ENCODE measurements around the genes PPID and FSTL5.

DNA sequence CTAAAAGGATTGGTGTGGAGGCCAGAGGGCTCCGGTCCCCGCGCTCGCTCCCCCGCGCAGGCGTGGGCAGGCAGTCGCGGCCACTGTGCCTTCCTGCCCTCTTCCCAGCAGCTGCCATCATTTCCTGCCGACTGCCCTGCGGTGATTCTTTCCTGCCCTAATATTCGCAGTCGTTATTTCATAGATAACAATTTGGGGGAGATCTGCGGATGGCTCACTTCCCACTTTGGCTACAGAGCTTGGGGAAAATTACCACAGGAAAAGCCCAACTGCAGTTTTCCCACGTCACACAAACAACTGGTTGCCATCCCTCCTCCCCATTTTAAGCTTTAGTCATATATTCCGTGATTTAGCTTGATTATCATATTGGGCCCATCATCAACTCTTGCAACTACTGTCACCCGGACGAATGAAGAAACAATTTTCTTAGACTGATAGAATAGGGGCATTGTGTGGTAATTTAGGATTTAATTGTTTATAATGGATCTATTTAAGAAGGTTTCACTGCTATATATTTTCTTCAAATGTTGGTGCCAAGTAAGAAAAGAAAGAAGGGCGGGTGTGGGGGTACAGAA lies 2.4 kb downstream of the GRIA2 start:
- RRBS, result 48% methylated on average over 1 of the region's 19 CpGs

DNA sequence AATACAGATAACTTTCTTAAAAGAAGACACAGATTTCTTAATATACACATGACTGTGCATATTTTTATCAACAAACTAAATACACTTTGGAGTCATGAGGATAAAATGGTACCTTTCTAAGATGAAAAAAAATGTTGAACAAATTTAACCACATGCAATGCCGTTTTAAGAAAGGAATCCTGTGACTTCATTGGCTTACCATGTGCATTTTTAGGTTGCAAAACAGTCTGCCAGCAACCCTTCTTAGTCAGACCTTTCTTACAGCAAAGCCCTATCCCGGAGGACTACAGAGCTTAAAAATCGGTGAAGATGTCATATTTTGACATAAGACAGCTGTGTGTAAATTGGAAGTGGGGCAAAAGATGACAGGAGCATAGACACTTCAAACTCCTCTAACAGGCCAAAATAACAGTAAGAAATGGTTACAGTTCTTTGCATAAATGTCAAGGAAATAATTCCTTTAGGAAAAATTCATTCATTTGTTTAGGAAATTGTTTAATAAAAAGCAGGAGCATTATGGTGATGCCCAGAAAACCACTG lies 51.6 kb downstream of the GASK1B start:
- RRBS, result no CpG with 5 or more reads among the region's 3 CpGs

GRCh38 chr4:158125200-158126402 lies 47.2 kb downstream of the GASK1B start:
- RRBS, result no CpG with 5 or more reads among the region's 7 CpGs

DNA sequence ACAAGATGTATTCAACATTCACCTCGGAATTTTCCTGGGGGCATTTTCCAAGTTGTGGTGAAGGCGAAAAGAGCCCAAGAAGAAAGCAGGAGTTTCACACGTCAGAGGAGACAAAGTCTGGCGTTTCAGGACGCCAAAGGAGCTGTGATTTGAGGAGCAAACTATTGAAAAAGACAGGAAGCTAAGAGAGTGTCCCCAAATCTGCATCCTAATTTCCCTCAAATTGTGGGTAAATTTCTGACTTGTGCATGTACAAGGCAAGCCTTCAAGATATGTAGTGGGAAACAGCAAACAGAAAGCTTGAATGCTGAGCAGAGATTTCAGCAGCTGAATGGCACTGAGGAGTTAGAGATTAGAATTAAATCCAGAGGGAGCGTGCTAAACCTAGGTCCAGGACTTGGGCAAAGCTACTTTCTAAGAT lies 9.2 kb upstream of the GASK1B start:
- RRBS, result no CpG with 5 or more reads among the region's 6 CpGs

DNA sequence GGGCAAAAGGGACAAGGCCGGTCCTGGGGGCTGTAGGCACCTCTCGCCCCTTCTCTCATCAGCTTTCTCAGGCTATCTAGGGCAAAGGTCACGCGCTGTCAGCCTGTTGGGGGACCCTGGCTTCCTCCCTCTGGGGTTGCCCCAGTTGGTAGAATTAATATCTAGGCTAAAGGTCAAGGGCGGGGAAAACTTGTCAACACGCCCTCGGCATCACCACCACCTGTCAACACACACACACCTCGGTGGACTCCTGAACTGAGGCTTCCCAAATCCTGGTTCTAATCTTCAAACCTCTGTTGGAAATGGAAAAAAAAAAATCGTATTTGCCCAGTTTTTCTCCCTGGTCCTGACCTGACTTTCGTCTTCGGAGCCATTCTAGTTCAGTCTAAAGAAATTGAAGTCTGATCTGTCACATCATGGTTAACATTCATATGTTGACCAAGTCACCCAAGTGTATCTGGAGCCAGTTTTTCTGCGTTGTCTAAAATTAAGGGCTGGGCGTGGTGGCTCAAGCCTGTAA lies 494 bp downstream of the ETFDH start:
- RRBS, result no CpG with 5 or more reads among the region's 13 CpGs

- RRBS, result no CpG with 5 or more reads among the region's 12 CpGs
These were observed 907 bp downstream of the PPID start for GRCh38 chr4:158722233-158722745.

DNA sequence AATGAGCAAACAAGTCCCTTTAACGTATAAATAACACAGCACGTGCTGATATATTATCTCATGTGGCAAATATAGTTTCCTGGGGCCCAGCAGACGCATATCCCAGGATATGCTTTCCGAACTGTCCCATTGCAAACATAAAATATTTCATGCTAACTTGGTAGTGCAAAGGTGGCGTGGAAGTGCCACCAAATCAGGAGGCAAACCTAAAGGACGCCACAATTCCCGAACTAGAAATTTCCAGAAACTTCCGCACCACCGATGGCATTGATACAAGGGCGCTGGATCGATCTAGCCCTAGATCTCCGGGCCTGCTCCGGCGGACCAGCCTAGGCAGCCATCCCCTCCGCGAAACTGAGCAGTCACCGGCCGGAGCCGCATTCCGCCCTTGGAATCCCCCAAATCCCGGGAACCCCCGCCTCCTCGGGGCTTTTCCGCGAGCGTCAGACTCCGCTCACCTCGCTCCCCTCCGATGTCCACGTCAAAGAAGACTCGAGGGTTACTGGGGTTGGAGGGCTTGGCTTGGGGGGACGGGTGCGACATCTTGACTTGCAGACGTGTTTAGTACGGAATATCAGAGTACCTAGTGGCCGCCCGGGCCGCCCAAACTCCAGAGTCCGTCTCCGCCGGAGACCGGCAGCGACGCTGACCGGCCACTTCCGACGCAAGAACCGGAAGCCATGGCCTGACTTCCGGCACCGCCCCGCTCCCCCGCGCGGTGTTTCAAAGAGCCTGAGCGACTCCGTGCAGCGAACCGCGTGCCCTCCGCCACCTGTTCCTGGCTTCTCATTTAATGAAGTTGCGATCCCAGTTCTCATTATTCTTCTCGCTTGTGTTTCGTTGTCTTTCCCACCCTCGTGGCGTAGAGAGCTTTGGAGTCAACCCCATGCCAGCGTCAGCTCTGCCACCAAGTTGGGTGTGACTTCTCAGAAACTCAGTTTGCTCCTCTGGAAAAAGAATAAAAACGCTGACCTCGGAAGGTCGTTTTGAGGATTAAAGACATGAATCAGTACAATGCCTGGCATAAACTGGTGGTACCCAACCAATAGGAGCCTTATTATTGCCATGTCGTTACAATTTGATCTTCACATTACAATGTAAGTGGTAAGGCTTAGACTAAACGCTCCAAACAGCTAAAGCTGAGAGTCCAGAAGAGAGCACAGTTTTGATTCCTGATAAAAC lies at the start of gene PPID:
Gene PPID (minus strand): TSS at position 651 of the 1,182 bp plus-strand sequence.
- RRBS, result 1% methylated on average over 7 of the region's 71 CpGs

DNA sequence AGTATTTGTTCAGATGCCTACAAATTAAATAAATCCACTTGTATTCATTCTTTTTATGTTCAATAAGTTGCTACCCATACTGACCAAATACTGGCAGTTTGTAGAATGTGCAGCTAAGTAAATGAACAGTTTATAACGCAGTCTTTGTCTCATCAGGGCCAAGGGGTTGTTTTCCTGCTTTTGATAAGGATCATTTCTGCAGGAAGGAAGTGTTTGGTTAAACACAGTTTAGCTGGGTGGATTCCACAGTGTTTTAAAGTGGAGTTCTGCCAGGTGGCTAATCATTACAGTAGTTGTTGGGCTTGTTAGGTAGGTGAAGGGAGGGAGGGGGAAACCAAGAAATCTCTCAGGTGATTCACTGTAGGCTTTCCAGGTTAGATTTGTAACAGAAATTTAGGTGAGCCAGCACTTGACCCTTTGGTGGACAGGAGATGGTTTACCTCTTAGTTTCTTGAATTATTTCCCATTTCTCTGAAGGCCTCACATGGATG lies 58.0 kb downstream of the FNIP2 start:
- RRBS, result no CpG with 5 or more reads among the region's 1 CpG

GRCh38 chr4:159042123-159042611 lies 7.1 kb upstream of the C4orf45 start:
- RRBS, result no CpG with 5 or more reads among the region's 5 CpGs

DNA sequence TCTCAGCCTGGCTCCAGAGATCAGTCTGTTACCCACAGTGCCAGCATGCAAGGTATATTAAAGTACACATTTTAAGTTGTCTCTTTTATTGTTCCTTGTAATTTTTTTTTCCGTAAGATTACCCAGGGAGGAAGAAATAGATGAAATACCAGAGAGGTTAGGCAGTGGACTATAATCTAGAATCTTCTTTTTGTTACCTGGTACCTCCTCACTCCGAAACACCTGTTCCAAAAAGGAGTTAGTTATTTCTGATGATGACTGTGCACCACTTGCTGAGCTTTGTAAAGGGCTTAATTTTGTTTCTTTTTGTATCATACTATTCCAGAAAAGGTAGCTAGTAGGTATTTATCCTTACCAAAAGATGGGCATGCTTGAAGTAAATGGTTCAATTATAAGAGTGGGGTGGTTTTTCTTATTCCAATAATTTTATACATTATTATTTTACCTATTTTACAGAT lies 59.9 kb downstream of the RAPGEF2 start:
- RRBS, result no CpG with 5 or more reads among the region's 2 CpGs

DNA sequence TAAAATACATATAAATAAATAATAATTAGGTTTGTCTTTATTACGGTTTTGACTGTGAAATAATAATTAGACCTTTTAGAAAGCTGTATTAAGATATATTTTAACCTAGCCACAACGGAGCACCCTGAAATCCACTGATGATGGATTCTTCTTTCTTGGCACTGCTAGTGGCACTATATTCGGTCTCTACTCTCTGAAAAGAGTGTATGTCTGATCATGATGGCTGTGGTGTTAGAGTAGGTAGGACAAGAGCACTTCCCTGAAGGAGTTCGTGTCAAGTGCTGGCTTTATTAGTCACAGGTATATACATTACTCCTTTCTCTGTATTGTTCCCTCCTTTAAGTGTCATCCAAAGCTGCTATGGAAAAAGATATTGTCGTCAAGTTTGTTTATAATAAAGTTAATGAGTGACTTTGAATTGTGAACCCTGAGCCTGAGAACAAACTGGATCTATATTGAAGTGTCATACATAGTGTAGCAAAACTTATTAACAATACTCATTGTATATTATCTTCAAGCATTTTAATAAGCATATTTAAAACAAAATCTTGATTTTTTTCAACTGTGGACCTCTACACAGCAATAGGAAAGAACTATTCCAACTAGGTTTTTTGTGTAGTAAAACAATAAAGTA lies 177.5 kb downstream of the RAPGEF2 start:
- RRBS, result no CpG with 5 or more reads among the region's 5 CpGs

DNA sequence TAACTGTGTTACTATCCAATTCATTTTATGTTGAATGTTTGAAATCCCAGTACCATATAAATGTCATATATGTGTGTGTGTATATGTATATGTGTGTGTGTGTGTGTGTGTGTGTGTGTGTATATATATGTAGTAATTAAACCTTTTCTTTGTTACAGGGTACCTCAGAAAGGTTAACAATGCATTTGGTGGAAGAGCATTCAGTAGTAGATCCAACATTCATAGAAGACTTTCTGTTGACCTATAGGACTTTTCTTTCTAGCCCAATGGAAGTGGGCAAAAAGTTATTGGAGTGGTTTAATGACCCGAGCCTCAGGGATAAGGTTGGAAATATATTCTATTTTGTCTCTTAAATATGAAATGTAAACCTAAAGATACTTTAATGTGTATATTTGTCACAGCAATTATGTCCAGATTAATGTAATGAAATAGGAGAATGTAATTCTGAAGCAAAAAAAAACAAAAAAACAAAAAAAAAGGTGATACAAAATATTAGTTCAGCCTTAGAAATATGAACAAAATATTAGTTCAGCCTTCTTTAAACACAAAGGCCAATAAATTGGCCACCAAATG lies 227.4 kb downstream of the RAPGEF2 start:
- RRBS, result no CpG with 5 or more reads among the region's 1 CpG

DNA sequence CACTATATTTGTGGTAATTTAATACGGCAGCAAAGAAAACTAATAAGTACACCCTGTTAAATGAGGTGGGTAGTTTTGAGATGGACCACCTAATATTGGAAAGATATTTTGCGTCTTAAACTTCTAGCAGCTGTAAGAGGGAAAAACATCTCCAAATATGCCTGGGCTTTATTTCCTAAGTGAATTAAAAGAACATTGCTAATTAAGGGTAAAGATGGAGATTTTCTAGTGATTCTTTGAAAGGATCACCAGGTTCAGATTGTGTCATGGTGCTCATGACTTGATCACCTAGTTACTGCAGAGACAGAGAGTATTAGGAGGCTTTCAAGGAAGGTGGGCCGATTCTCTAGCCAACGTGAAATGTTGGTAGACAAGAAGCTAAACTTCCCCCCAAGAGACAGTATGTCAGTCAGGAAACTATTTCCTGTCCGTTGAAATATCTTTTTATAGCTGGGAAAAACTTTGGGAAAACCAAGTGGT lies 295.1 kb downstream of the RAPGEF2 start:
- RRBS, result no CpG with 5 or more reads among the region's 5 CpGs

DNA sequence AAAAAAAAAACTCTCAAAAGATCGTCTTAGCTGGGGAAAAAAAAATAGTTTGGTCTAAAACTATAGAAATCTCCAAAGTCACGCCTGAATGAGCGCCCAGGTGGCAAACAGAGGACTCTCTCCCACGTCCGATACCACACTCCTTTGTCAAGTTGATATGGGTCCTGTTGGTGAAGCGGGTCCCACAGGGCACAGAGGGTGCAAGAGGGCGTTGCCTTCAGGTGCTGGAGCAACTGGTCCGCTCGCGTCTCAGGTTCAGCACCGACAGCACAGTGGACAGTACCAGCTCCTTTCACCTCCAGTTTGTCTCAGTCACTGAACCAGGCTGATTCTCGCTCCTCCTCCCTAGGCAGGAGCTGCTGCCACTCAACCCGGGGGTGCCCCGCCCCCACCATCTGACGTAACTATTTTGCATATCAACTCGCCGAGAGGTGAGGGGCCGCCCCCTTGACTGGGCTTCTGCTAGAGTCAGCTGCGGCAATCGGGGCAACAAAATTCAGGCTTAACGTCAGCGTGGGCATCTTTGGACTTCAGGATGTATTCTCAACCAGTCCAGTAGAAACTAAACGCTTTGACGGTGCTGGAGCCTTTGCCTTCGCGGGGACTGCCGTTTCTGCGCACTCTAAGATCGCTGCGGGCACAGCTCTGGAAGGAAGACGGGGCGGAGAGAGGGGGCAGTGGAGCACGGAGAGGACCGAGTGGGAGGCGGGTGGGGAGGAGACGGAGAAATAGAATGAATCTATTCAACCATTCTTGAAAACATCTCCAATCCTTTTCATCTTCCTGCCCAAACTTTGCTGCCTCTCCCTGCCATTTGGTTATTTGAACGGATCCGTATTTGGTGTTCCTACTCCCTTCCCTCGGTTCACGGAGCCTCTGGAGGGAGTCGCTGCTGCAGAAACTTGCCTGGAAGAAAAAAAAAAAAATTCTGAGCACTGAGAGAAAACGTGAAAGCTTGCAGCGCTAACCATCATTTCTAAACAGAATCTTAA lies at the start of gene FSTL5:
Gene FSTL5 (minus strand): TSS at position 317 of the 992 bp plus-strand sequence.
- RRBS, result no CpG with 5 or more reads among the region's 43 CpGs

GRCh38 chr4:163343469-163343814 lies 250 bp upstream of the NPY5R start:
- RRBS, result 11% methylated on average over 14 of the region's 17 CpGs

GRCh38 chr4:163666972-163667376 lies 172.5 kb downstream of the TMA16 start:
- RRBS, result no CpG with 5 or more reads among the region's 2 CpGs

GRCh38 chr4:165208332-165208682 lies 946 bp downstream of the KLHL2 start:
- RRBS, result no CpG with 5 or more reads among the region's 10 CpGs

DNA sequence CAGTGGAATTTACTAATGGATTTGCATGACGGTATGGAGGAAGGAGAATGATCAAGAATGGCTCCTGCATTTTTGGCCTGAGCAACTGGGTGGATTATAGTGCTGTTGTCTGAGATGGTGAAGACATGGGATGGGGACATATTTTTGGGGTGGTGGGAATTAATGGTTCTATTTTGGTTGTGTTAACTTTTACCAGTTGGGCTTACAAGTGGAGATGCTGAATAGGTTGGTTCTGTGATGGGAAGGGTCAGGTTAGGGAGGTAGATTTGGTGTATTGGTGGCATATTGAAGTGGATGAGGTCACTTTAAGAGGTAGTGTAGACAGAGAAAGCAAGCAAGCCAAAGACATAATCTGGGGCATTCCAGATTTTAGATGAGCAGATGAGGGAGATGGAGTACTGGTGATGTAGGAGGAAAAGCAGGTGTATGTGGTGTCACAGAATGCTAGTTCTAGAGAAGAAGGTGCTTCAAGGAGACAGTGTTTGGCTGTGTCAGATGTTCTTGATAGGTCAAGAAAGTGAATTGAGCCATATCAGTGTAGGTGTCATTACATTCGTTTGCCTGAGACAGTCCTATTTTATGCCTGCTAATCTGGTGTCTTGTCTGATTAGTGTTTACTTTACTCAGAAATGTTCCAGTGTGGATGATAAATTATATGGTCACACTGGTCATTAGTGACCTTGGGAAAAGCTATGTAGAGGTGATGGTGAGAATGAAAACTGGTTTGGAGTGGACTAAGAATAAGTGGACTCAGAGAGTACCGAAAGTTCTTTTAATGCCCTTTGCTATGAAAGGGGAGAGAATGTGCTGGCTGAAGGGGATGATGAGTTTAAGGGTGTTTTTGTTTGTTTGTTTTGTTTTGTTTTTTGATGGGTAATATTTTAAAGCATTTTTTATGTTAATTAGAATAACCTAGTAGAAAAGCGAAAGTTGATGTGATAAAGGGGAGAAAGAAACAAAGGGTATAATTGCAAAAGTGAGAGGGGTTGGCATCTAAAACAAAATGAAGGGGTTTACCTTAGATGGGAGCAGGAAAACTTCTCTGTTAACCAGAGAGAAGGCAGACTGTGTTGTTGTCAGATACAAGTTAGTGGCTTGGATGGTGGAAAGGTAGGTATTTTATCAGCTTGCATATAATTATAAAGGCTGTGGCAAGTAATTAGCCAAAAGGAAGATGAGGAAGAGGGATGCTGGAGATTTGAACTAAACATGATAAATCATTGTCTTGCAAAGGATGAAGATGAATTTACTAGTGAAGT lies 32.5 kb downstream of the GK3 start:
- RRBS, result no CpG with 5 or more reads among the region's 4 CpGs

DNA sequence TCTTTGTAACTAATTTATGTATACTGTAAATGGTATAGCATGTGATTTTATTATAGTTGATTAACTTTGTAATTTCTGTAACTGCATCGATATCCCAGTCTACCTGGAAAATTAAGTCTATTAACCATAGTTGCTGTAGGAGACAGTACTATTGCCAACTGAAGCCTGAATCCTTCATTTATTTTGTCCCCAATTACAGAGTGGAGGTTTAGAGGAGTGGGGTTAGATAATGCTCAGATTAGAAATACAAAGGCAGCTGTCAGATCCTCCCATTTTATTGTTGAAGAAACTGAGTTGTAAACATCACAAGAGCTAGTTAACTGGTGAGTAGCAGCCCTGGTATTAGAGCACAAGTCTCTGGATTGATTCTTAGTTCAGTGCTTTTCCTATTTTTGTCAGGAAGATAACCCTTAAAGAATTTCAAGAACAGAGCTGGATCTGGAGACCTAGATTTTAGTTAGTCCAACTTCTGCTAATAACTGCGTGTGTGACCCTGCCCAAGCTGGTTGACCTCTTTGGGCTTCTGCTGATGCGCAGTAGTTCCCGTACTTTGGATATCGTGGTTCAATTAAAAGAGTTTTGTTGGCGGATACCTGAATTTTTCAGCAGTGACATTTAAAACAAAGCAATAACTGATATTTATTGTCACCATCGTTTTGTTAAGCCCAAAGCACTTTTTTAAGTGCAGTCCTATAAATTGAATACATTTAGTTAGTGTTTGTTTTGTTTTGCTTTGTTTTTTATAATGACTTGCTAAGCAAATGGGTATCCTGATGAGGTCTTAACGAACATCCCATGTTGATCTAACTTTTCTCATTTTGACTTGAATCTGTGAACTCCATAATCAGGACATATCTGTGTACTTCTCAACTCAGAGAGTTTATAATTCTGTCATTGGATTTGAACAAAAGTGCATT lies 9.2 kb downstream of the MSMO1 start:
- RRBS, result no CpG with 5 or more reads among the region's 8 CpGs

Data from GM19239 (cell line).